ENCODE measurements around a stretch of chr12.

DNA sequence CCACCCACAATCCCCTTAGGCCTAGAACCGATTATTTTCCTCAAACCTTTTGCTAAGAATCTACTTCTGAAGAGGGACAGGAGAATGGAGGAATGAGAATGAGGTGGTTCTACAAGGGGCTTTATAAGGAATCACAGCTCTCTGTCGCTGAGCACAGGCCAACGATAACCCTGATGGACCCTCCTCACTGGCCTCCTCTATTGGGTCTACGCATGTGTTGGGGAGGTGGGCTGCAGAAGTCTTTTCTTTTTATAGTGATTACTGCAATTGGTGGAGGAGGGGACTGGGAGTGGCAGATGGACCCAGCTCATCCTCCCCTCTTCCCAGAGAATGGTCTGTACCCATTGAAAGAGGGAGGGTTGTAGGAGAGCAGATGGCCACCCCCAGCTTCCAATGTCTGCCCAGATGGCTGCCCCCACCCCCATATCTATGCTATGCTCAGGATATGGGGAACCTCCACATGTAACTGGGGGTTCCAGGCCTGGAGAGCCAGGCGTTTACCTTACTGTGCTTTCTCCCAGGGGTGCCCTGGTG lies 1.1 kb downstream of the ARHGEF25 start:
- PRO-cap: no peak

DNA sequence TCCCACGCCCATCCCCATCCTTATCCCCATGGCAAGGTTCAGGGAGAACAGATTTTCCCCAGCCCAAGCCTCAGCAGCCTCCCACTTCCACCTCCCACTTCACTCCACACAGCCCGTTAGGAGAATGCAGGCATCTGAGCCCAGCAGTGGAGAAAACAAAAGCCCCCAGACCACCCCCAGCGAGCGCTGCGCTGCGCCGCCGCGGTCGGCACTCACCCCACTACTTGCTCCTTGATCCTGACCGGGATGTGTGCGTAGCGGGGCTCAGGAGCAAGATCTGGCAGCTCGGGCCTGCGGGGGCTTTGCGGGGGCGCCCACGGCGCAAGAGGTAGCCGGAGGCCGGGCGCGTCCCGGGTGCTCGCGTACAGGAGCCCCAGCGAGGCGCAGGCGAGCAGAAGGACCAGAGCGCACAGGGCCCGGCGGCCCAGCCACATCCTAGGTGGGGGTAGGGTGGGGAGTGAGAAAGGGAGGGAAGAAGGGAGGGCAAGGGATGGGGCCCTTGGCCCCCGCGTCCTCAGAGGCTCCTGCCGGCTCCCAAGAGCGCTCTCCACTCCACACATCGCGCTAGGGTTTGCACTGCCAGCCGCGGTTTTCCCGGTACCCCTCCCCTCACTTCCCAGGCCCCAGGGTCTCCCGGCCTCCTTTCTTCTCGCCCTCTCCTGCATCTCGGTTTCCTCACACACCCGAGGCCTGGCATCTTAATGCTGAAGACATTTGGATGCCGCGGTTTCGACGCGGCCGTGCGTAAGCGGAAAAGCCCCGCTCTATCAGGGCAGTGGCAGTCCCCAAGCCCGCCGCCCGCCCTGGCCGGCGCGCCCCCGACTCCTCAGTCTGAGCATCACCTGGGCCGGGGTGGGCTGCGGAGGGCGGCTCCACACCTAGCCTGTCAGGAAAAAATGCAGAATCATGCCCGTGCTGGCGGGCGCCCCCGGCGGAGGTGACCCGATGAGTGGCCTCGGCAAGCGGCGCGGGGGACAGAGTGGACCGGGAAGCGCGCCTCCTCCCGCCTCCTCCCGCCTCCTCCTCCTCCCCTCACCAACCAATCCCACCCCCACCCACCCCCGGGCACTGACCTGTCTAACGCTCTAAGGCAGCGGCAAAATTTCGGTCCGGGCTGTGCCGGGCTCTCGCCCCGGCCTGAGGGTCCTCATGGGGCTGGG lies 922 bp downstream of the B4GALNT1 start:
- PRO-cap: no peak

DNA sequence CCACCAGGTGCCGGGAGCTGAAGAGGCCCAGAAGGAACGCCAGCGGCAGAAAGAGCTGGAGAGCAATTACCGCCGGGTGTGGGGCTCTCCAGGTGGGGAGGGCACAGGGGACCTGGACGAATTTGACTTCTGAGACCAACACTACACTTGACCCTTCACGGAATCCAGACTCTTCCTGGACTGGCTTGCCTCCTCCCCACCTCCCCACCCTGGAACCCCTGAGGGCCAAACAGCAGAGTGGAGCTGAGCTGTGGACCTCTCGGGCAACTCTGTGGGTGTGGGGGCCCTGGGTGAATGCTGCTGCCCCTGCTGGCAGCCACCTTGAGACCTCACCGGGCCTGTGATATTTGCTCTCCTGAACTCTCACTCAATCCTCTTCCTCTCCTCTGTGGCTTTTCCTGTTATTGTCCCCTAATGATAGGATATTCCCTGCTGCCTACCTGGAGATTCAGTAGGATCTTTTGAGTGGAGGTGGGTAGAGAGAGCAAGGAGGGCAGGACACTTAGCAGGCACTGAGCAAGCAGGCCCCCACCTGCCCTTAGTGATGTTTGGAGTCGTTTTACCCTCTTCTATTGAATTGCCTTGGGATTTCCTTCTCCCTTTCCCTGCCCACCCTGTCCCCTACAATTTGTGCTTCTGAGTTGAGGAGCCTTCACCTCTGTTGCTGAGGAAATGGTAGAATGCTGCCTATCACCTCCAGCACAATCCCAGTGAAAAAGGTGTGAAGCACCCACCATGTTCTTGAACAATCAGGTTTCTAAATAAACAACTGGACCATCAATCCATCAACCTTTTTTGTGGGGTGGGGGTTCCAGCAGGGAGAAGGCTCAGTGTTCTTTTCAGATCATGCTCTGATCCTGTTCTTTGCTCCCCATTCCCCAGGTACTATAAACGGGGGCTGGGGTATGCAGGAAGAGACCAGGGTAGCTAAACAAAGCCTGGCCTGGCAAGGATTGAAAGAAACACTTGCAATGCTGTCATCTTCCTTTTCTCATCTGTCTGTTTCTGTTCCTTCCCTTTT lies 17.5 kb downstream of the AGAP2 start:
- PRO-cap: no peak

DNA sequence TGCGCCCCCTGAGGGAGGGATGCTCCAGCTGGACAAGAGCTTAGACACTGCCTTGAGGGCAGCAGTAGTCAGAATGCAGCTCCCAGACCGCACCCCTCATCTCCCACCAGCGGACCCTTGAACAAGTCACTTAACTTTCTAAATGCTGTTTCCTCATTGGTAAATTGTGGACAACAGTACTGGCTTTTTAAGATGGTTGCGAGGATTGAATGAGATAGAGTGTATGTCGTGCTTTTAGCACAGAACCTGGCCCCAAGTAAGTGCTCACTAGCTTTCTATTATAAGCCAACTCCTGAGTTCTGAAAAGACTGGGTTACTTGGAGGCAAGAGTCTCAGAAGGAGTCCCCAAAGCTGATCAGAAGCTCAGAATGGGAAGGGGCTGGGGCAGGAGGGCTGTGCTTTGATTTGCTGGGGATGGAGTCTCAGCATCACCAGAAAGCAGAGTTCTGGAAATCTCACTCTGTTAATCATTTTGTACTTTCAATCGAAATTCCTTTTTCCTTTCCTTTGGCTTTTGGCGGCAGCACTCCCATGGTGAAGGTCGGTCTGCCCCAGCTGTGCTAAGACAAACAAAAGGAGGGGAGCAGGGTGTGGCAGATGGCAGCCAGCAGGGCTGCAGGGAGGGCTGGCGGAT lies 15.5 kb downstream of the AGAP2 start:
- PRO-cap: no peak

DNA sequence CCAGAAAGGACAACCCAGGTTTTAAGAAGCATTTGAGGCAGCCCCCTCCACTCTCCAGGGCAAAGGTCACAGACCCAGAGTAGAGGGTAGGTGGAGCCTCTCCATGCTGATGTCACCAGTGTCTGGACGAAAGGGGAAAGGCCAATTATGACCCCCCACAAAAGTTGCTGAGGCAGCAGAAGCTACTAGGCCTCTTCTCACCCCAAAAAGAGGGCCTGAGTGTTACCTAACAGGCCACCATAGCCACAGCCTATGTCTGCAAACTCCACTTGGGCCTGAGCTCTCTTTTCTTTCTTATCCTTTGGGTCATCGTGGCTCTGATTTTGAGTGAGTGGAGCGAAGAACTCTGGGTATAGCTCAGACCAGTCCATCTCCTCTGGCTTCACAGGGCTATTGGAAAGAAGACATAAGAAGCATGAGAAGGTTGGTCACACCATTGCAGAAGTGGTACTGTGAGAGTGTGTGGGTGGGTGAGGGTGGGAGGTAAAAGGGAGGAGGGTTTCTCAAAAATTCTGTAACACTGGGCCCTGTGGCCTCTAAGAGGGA lies 964 bp downstream of the METTL1 start:
- PRO-cap: no peak

GRCh38 chr12:57845689-57846331 lies 719 bp downstream of the CTDSP2 start:
- PRO-cap: bidirectional peak, plus-strand start at chr12:57845720, minus-strand start at chr12:57845792; bidirectional peak, plus-strand start at chr12:57846211, minus-strand start at chr12:57846108

- PRO-cap: bidirectional peak, plus-strand start at chr12:57894086, minus-strand start at chr12:57893810
Measured at GRCh38 chr12:57893720-57894653, 47.4 kb upstream of the ATP23 start.

GRCh38 chr12:58949615-58950814 lies 29.7 kb upstream of the LRIG3 start:
- PRO-cap: no peak

DNA sequence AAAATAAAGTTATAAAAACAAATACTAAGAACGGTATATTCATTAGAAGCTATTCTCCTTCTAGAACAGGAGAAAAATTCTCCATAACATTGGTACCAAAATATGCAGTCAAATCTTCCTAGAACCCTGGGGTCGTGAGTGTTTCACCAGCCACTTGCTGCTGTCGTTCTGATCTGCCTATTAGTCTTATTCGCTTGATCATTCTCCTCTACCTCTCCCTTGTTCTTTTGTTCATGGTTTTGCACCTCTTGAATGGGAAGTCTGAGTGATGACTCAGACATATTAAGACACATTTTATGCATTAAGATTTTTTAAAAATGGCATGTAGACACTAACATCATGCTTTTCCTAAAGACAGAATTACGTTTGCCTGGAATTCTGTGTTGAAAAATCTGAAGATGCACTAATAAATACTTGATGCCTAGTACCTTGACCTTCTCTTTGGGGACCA lies 159.1 kb upstream of the LRIG3 start:
- PRO-cap: no peak

GRCh38 chr12:59717079-59717520 lies 121.3 kb downstream of the SLC16A7 start:
- PRO-cap: no peak

DNA sequence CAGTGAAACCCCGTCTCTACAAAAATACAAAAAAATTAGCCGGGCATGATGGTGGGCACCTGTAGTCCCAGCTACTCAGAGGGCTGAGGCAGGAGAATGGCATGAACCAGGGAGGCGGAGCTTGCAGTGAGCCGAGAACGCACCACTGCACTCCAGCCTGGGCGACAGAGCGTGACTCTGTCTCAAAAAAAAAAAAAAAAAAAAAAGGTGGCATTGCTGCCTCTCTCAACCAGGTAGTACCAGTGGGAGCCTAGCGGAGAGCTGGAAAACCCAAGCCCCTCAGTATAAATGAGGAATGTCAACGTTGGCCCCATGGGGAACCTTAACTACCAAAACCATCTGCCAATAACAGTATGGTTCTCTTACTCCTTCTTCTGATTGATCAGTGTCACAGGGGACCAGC lies 658.8 kb downstream of the SLC16A7 start:
- PRO-cap: no peak

GRCh38 chr12:62248679-62249543 lies 11.3 kb upstream of the USP15 start:
- PRO-cap: no peak

DNA sequence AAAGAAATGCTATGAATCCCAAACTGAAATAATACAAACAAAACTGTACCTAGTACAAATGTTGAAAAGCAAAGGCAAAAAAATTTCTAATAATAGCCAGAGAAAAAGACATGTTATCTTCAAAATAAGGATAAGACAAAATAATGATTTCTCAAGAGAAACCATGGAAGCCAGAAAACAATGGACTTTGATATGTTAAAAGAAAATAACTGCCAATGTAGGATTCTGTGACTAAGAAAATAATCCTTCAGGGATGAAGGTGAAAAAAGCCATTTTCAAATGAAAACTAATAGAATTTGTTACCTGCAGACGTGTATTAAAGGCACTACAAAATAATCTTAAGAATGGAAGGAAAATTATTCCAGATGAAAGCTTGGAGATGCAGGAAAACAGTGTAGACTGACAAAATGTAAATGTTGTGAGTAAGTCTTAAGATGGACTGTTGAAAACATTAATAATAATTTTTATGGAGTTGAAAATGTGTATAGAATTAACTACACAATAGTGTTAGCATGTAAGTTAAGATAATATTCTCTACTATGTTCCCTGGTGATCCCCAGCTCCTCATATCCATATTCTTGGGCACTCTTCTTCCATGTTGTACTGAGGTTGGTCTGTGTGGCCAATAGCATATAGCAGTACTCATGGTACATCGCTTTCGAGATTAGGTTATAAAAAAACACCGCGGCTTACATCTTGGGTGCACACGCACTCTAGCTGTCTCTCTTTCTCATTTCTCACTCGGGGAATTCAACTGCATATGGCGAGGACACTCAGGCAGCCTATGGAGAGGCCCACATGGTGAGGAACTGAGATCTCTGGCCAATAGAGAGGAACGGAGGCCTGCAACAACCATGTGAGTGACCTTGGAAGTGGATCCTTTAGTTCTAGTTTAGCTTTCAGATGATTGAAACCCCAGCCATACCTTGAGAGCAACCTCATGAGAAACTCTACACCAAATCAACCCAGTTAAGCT lies 45.3 kb downstream of the USP15 start:
- PRO-cap: no peak

DNA sequence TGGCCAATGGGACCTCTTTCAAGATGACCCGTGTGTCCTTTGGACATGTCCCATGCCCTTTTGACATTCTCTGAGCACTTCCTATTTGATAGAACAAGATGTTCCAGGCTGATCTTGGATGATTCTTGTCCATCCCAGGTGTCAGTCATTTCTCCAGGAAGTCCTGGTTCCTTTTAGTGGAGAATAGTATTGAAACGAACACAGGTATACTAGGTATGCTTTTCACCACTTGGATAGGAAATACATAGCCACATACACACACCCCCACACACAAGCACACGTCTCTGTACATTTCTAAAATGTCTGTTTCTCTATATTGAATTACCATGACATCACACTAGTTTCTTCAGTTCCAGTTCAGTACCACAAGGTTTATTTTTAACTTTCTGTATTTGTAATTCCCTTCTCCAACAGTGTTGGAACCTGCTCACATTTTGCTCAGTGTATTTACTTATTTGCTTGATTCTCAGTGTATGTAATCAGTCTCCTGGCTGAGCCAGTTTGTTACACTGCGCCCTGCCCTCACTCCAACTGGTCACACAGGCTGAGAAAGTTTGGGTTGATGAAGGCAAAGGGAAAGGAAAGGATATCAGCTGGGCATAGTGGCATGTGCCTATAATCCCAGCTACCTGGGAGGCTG lies 67.0 kb downstream of the MON2 start:
- PRO-cap: no peak

DNA sequence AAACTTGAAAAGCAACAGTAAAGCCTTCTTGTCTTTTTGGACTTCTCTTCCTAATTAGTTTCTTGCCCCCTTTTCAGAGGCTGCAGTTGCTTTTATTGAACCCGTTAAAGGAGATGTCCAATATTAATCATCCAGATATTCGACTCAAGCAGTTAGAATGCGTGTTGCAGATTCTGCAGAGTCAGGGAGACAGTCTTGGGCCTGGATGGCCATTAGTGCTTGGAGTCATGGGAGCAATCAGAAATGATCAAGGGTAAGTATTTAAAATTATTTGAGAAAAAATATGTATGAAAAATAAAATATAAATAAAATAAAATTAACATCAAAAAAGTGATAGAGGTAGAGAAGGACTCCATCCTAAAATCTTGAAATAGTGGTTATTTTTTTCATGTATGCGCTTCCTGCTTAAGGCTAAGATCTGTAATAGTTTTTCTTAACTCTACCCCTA lies 80.2 kb downstream of the MON2 start:
- PRO-cap: no peak

GRCh38 chr12:62604618-62604894 lies 137.9 kb downstream of the MON2 start:
- PRO-cap: no peak

- PRO-cap: no peak
Measured at GRCh38 chr12:62724789-62725378, 210.1 kb downstream of the PPM1H start.

- PRO-cap: no peak
Measured at GRCh38 chr12:62900918-62901245, 34.1 kb downstream of the PPM1H start.

DNA sequence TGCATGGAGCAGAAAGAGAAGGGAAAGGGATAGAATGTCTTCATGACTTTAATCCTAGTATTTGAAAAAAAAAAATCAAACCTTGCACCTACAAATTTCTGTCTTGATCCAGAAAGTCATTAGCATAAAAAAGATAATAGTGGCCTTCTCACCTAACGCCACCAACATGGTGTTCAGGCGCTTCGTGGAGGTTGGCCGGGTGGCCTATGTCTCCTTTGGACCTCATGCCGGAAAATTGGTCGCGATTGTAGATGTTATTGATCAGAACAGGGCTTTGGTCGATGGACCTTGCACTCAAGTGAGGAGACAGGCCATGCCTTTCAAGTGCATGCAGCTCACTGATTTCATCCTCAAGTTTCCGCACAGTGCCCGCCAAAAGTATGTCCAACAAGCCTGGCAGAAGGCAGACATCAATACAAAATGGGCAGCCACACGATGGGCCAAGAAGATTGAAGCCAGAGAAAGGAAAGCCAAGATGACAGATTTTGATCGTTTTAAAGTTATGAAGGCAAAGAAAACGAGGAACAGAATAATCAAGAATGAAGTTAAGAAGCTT lies 30.3 kb upstream of the PPM1H start:
- PRO-cap: no peak

- PRO-cap: no peak
Measured at GRCh38 chr12:63861991-63863127, 17.9 kb downstream of the SRGAP1 start.

Measured in penis (tissue), 1 donor.